ENCODE measurements around the genes HFE and H2AC8.

GRCh38 chr6:25287565-25288177 lies 8.5 kb downstream of the CARMIL1 start:
- PRO-cap, result no peak
- RAMPAGE, long total RNA, 2 experiments, result no peak in any of the 2 experiments

DNA sequence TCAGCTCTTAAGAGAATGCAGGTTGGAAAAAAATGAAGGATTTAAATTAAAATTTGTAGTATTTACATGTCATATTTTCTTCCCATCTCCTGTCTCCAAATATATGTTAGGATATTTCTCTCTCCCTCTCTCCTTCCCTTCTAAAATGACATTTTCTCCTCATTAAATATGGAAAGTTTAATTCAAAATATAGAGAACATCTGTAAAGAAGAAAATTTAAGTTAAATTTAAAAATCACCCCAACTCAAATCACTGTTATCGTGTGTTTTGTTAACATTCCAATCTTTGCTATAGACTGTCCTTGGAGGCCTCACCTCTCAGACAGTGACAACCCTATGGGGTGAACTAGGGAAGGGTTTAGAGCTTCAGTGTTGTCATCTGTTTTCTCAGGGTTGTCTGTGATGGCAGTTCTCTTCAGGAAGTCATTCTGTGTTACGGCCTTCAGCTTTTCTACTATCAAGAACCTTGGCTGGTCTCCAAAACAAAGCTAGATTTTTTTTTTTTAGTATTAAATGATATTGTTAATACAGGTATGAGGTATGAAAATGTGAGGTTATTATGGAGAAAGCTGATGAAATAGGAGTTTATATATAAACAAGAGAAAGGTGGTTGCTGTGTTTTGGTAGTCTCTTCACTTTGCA lies 162.3 kb downstream of the CARMIL1 start:
- PRO-cap, result no peak
- RAMPAGE, long total RNA, 2 experiments, result no peak in any of the 2 experiments

GRCh38 chr6:25622562-25623046 lies 29.4 kb upstream of the SCGN start:
- PRO-cap, result no peak
- RAMPAGE, long total RNA, 2 experiments, result no peak in any of the 2 experiments

DNA sequence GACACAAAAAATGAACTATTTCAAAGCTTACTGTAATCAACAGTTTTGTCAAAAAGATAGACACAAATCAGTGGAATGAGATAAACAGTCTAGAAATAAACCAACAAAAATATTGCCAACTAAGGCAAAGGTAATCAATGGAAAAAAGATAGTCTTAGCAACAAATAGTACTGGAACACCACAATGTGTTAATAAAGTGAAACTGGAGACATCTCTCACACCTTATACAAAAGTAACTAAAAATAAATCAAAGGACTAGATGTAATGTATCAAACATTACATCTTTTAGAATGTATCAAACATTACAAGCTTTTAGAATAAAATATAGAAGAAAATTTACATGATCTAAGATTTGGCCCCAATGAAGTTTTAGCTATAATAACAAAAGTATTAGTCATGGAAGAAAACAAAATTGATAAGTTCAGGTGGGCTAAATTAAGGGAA lies 26.3 kb upstream of the SLC17A3 start:
- PRO-cap, result no peak
- RAMPAGE, long total RNA, 2 experiments, result no peak in any of the 2 experiments

DNA sequence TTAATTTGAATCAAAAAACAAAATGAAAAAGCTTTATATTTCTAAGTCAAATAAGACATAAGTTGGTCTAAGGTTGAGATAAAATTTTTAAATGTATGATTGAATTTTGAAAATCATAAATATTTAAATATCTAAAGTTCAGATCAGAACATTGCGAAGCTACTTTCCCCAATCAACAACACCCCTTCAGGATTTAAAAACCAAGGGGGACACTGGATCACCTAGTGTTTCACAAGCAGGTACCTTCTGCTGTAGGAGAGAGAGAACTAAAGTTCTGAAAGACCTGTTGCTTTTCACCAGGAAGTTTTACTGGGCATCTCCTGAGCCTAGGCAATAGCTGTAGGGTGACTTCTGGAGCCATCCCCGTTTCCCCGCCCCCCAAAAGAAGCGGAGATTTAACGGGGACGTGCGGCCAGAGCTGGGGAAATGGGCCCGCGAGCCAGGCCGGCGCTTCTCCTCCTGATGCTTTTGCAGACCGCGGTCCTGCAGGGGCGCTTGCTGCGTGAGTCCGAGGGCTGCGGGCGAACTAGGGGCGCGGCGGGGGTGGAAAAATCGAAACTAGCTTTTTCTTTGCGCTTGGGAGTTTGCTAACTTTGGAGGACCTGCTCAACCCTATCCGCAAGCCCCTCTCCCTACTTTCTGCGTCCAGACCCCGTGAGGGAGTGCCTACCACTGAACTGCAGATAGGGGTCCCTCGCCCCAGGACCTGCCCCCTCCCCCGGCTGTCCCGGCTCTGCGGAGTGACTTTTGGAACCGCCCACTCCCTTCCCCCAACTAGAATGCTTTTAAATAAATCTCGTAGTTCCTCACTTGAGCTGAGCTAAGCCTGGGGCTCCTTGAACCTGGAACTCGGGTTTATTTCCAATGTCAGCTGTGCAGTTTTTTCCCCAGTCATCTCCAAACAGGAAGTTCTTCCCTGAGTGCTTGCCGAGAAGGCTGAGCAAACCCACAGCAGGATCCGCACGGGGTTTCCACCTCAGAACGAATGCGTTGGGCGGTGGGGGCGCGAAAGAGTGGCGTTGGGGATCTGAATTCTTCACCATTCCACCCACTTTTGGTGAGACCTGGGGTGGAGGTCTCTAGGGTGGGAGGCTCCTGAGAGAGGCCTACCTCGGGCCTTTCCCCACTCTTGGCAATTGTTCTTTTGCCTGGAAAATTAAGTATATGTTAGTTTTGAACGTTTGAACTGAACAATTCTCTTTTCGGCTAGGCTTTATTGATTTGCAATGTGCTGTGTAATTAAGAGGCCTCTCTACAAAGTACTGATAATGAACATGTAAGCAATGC lies at the start of gene HFE:
Gene HFE (plus strand): TSS at position 415 of the 1,287 bp plus-strand sequence.
- PRO-cap, result unidirectional peak, plus-strand start at position 415 of the sequence; bidirectional peak, plus-strand start at position 473 of the sequence, minus-strand start at position 470 of the sequence; bidirectional peak, plus-strand start at position 979 of the sequence, minus-strand start at position 896 of the sequence
- RAMPAGE, long total RNA, 2 experiments, result start-site peak on the plus strand in 2 of 2 experiments, centred at positions 382 to 391 of the sequence, 17 to 41 reads per replicate

DNA sequence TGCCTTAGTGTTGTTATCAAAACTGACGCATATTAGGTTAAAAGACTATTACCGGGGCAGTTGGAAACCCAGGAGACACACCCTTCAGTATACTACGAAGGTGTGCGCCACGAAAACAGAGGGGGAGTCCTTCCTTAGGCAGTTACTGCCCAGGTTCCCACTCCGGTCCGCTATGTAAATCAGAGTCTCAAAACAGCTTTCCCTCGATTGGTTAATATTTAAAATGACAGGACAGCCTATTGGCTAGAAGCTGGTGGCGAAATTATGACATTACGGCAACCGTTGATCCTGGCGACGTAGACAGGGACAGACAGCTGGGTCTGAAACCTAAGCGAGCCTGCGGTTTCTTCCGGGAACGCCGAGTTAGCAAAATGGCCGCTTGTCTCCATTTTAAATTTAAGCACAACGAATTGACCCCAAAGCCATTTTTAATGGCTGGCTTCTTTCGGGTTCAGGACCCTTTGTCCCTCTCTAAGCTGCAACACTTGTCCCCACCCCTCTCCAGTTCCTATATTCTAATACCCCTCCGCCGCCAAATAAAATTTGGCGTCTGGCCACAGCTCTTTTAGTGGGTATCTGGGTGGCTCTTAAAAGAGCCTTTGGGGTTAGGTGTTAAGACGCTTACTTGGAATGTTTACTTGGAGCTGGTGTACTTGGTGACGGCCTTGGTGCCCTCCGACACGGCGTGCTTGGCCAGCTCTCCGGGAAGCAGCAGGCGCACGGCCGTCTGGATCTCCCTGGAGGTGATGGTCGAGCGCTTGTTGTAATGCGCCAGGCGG lies 647 bp downstream of the H2BC4 start:
- PRO-cap, result bidirectional peak, plus-strand start at position 352 of the sequence, minus-strand start at position 147 of the sequence
- RAMPAGE, long total RNA, 2 experiments, result no peak in any of the 2 experiments

GRCh38 chr6:26198100-26198700 lies 893 bp downstream of the H2AC7 start:
- PRO-cap, result no peak
- RAMPAGE, long total RNA, 2 experiments, result no peak in any of the 2 experiments

DNA sequence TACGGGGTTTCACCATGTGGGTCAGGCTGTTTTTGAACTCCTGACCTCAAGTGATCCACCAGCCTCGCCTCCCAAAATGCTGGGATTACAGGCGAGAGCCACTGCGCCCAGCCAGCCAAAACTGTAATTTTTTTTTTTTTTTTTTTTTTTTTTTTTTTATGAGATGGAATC lies 1.6 kb downstream of the H2BC8 start:
- PRO-cap, result no peak
- RAMPAGE, long total RNA, 2 experiments, result no peak in any of the 2 experiments

- PRO-cap, result bidirectional peak, plus-strand start at chr6:26216921, minus-strand start at chr6:26216659; bidirectional peak, plus-strand start at chr6:26217121, minus-strand start at chr6:26217092
- RAMPAGE, long total RNA, 2 experiments, result start-site peak on the plus strand in 2 of 2 experiments, at chr6:26216917-26217113 at its widest, 16 to 307 reads per replicate
These were observed at the start of gene H2AC8 for GRCh38 chr6:26216794-26217537. TSS of gene H2AC8 (plus strand) at chr6:26216921.

DNA sequence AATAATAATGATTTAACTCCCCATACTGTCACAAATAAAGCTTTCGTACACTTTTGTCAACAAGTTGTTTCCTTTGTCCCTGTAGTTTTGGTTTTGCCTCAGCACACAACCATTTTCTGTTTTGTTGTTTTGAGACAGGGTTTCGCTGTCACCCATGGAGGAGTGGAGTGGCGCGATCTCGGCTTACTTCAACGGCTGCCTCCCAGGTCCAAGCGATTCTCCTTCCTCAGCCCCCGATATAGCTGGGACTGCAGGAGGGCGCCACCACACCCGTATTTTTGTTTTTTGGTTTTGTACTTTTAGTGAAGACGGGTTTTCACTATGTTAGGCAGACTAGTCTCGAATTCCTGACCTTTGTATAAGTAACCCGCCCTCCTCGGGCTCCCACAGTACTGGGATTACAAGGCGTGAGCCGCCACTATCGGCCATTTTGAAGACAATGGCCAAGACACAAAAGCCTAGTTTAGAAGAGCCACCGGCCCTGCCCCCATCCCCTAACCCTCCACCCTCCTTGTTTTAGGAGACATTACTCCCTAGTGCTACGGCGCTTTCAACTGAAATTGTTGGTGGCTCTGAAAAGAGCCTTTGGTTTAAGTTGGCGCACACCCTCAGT lies 752 bp downstream of the H3C7 start:
- PRO-cap, result no peak
- RAMPAGE, long total RNA, 2 experiments, result no peak in any of the 2 experiments

- PRO-cap, result no peak
- RAMPAGE, long total RNA, 2 experiments, result no peak in any of the 2 experiments
These were observed 781 bp downstream of the H3C8 start for GRCh38 chr6:26270426-26270837.

DNA sequence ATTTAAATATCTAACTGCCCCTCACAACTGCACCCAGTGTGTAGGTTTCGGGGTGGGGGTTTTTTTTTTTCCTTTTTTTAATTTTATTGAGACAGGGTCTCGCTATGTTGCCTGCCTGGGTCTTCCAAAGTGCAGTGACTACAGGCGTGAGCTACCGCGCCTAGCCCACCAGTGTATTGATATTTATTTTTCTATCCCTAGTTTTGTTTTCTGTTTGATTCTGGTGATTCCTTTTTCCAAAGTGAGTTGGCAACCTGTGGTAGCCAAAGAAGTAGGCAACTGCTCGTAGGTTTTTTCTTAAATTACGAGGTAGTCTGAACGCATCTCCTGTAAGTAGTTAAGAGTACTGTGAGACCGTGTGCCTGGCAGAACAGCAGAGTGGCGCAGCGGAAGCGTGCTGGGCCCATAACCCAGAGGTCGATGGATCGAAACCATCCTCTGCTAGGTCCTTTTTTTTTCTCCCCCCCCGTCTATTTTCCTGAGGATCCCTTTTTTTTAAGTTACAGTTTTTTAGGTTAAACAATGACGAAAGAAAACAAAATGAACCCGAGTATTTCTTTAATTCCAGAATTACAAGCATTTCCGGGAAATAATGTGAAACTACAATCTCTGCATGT lies 928 bp upstream of the H4C8 start:
- PRO-cap, result no peak
- RAMPAGE, long total RNA, 2 experiments, result no peak in any of the 2 experiments

- PRO-cap, result no peak
- RAMPAGE, long total RNA, 2 experiments, result no peak in any of the 2 experiments
These were observed 14.1 kb upstream of the H4C8 start for GRCh38 chr6:26299363-26299967.

- PRO-cap, result no peak
- RAMPAGE, long total RNA, 2 experiments, result no peak in any of the 2 experiments
These were observed 26.3 kb upstream of the H4C8 start for GRCh38 chr6:26311554-26312099.

DNA sequence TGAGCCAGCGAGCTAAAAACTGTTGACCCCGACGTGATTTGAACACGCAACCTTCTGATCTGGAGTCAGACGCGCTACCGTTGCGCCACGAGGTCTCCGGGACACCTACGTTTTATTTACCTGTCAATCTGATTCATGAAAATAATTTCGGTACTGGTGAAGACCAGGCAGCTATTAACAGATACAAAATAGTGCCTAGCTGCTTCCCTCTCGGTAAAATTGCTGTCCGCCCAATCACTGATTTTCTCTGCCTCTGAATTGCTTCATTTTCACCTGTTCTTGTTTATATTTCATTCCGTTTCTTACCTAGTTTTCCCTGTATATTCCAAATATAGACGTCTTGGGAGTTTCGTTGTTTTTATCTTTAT lies 33.6 kb upstream of the BTN3A2 start:
- PRO-cap, result no peak
- RAMPAGE, long total RNA, 2 experiments, result no peak in any of the 2 experiments

GRCh38 chr6:26384113-26384513 lies 1.2 kb downstream of the BTN2A2 start:
- PRO-cap, result no peak
- RAMPAGE, long total RNA, 2 experiments, result no peak in any of the 2 experiments

DNA sequence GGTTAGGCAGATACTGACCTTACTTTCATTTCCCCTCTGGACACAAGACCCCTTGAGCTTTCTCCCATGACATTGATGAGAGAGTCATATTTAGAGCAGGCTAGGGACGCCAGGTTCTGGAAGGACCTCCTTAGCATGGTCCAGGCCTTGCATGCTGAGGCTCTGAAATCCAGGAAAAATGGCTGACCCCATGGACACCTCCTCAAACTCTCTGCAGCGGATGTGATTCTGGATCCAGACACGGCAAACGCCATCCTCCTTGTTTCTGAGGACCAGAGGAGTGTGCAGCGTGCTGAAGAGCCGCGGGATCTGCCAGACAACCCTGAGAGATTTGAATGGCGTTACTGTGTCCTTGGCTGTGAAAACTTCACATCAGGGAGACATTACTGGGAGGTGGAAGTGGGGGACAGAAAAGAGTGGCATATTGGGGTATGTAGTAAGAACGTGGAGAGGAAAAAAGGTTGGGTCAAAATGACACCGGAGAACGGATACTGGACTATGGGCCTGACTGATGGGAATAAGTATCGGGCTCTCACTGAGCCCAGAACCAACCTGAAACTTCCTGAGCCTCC lies 6.2 kb upstream of the BTN2A1 start:
- PRO-cap, result no peak
- RAMPAGE, long total RNA, 2 experiments, result no peak in any of the 2 experiments

- PRO-cap, result bidirectional peak, plus-strand start at chr6:26520967, minus-strand start at chr6:26520797
- RAMPAGE, long total RNA, 2 experiments, result no peak in any of the 2 experiments
These were observed 17.6 kb upstream of the HMGN4 start for GRCh38 chr6:26520653-26520899.

GRCh38 chr6:26521437-26522488 lies 16.4 kb upstream of the HMGN4 start:
- PRO-cap, result bidirectional peak, plus-strand start at chr6:26521729, minus-strand start at chr6:26521706; bidirectional peak, plus-strand start at chr6:26522064, minus-strand start at chr6:26521804; unidirectional peak, minus-strand start at chr6:26522444
- RAMPAGE, long total RNA, 2 experiments, result start-site peak on the plus strand in 1 of 2 experiments, at chr6:26521714-26521749 at its widest, 9 reads per replicate

DNA sequence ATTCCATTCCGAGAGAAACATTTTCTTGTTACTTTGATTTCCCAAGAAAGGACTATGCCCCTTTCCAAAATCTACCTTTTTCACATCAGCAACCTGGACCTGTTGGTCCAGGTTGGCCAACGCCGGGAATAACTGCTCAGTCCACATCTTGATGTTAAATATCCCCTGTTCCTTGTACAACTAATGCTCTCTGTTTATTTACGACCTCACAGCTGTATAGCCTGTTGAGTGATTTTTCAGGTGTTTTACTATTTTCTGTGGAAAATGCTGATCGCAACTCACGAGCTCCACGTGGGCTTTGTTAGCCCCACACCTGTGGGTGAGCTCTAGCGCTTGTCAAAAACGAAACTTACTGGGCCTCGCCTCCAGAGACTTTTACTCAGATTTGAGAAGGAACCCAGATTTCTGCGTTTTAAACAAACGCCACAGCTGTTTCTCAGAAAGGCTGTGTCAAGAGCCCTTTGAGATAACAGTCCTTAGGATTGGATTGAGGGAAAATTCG lies 16.5 kb downstream of the HMGN4 start:
- PRO-cap, result no peak
- RAMPAGE, long total RNA, 2 experiments, result no peak in any of the 2 experiments